HT-29 (cell line): ENCODE measurements around a stretch of chr13.

DNA sequence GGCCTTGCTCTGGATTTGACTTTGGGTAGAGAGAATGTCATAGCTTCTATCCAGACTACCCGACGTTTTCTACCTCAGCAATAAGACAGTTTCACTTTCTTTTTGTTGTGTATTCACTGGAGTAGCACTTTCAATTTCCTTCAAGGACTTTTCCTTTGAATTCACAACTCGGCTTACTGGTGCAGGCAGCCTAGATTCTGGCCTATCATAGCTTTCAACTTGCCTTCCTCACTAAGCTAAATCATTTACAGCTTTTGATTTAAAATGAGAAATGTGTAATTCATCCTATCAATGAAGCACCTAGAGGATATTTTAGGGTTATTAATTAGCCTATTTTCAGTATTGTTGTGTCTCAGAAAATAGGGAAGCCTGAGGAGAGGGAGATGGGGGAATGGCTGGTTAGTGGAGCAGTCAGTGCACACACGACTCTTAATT is 420.3 kb upstream of the GPC6 start:
- RAMPAGE, long total RNA, result no peak

DNA sequence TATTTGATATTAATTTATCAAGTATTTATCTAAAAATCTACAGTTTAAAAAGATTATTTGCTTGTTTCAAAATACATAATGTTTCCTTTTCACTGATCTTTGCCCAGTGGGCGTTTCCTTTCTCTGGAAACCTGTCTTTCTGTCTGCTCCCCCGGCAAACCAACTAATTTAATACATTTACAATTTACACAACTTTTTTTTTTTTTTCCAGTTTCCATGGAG is 5.2 kb downstream of the GPC6 start:
- RAMPAGE, long total RNA, result no peak

GRCh38 chr13:94184982-94185232 is 294.6 kb downstream of the DCT start:
- RAMPAGE, long total RNA, result no peak

- RAMPAGE, long total RNA, result no peak
Observed at GRCh38 chr13:94323760-94324114, 155.7 kb downstream of the DCT start.

DNA sequence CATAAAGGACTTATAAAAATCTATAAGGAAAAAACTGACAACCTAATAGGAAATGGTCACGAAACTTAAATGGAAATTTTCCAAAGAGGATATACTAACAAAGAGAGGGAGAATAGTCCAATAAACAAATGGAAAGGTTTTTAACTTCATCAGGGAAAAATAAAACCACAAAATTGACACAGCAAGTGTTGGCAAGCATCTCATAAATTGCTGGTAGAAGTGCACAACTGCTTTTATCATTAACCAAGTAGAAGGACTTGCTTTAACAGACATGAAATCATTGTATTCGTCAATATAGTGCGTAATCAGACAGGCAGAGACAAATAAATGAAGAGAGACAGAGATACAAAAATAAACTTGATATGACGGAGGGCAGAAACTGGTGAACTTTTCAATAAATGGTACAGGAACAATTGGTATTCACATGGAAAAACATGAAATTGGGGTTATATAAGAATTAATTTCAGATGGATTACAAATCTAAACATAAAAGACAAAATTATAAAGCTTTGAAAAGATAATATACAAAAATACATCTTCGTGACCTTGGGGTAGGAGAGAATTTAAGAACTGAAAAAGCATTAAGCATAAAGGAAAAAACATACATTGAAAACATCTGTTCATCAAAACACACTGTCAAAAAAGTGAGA is 7.3 kb downstream of the TGDS start:
- RAMPAGE, long total RNA, result no peak

DNA sequence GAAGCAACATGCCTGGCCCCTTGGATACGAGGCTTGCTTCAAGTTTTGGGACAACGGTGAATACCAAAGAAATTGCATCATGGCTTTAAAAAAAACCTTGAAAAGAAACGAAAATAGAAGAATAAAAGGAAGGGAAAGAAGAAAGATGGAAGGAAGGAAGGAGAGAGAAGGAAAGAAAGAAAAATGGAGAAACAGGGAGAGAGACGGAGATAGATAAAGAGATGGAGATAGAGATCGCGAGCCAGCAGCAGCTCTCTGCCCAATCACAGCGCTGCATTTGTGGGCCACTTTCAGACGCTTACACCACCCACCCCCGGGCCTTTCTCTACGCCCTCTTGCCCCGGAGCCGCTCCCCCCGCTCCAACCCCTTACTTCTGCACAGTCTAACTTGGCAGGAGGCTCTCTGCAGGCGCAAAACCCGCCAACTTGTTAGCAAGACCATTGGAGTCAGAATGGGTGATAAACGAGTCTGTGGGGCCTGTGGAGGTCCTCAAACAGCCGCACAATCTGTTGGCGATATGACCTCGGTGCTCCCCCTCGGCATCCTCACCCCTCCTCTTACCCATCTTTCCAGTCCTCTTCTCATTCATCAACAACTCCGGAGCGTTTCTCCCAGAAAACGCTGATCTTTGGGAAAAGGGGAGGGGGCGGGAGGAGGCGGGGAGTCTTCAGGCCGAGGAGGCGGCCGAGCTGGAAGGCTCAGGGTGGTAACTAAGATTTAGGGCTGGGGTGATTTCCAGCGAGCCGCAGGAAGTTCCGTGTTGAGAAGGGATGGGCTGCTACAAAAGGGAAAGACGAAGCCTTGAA is 4.4 kb downstream of the SOX21 start:
- RAMPAGE, long total RNA, result no peak

DNA sequence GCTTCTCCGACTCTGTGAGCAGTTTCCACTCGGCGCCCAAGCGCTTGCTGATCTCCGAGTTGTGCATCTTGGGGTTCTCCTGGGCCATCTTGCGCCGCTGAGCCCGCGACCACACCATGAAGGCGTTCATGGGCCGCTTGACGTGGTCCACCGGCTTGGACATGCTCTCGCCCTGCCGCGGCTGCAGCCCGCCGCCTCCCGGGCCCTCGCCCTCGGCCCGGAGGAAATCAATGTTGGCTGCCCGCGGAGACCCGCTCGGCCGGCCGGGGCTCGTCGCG is 519 bp downstream of the SOX21 start:
- RAMPAGE, long total RNA, result no peak

DNA sequence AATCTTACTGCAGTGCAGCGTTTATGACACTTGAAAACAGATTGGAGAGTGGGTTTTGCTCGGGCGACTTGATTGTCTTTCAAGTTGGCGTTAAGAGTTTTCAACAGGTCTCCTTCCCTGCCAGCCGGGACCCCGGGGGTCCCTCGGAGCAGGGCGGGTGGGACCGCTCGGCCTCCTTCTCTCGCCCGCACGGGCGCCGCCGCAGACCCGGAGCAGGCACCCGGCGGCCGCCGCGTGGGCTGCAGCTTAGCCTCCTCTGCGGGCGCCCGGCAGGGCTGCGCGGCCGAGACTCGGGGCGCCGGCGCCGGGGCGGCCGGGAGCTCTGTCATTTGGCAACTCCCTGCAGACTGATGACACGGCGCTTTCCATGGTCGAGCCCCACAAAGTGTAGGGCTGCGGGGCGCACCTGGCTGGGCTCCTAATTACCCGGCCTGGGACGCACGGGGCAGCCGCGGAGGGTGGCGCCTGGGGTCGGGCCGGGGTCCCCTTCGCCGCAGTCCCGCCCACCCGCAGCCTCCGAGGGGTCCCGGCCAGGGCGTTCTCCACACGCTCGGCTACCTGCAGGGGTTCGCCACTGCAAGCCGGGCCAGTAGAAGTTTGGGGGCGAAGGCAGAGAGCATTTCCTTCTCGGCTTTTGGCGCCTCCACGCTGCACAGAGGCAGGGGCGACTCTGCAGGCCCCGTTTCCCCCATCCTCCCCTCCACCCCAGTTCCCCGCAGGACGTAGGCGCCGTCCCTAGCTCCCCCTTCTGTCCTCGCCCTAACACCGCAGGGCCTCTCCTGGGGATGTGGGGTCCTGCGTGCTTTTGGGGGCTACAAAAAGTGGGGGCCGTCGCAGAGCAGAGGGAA is 255.4 kb upstream of the SOX21 start:
- RAMPAGE, long total RNA, result no peak

DNA sequence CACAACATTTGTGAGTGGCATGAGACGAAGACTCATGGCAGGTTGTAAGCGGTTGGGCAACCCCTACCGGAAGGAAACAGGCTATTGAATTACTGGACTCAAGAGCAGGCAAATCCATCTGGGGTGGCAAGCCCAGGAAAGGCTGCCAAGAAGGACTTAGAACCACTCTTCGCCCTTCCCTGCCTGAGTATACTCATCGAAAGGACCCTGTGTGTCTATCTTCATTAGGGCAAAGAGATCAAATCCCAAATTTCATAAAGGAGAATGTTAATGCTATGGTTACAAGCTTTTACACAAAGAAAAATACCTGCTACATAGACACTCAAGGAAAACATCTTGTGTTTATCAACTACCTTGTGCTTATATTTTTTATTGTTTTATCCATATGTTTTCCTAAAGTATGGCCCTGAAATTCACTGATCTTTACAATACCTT is 22.2 kb upstream of the CLDN10 start:
- RAMPAGE, long total RNA, result no peak

DNA sequence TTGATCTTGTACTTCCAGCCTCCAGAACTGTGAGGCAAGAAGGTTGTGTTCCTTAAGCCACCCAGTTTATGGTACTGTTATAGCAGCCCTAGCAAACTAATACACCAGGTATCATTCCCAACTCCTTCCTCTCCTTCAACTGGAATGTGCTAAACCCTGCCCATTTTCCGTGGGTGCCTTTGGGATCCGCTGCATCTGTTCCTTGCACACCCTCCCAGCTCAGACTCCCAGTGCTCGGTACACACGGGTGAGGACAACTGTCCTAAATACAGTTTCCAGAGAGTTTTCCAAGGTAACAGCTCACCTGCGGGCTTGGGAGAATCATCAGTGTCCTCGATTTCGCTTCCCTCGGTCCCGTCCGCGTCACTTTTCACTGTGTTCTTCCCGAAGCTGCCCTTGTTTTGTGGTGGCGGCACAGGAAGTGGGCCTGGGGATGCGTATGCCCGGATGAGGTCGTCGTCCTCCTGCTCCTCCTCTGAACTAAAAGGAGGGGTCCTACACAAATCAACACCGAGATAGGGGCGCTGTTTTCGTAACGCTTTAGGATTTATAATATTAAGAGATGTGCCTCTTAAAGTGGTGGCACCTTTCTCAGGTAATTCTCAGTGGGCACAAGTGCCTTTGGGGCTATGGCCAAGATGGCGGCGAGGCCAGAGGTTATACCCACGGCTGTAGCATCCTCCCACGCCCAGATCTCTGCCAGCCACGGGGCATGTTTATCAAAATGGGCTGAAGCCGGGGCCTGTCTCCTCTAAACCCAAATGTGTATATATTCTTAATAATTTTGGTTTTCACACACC is 34.9 kb downstream of the CLDN10 start:
- RAMPAGE, long total RNA, result no peak

DNA sequence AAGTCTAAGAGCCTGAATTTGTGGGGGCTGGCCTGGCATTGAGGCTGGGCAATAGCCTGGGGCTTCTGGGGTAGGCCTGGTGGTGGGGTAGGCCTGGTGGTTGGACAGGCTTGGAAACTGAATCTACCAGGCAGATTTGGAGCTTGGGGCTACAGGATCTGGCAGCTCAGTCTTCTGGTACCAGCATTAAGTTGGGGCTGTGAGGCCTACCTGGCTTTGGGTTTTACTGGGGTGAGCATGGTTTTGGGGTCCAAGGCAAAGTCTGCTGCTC is 176.9 kb downstream of the UGGT2 start:
- RAMPAGE, long total RNA, result no peak

- RAMPAGE, long total RNA, result no peak
Observed at GRCh38 chr13:97142467-97143075, 79.6 kb upstream of the MBNL2 start.

DNA sequence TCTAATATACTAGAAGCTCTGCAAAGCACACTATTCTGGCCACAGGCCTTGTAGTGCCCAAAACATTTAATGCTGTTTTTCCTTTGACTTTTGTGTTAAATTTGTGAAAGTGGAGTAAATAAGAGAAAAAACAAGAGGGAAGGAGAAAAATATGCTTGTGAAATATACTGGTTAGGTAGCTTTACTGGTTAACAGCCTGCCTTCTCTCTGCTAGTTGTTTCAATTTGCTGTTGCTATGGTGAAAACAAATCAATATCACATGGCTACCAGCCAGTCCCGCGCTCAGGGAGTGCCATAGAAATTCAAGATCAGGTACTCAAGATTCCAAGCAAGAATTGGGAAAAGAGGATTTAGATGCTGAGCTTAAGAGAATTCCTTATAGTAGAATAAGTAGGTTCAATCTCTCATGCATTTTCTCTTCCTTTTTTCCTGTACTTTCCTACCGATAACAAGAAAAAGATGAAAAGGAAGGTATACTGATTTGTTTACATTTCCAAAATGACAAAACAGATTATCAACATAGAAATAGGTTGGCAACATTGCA is 2.8 kb downstream of the MBNL2 start:
- RAMPAGE, long total RNA, result no peak

- RAMPAGE, long total RNA, result no peak
Observed at GRCh38 chr13:97245138-97245387, 22.9 kb downstream of the MBNL2 start.

DNA sequence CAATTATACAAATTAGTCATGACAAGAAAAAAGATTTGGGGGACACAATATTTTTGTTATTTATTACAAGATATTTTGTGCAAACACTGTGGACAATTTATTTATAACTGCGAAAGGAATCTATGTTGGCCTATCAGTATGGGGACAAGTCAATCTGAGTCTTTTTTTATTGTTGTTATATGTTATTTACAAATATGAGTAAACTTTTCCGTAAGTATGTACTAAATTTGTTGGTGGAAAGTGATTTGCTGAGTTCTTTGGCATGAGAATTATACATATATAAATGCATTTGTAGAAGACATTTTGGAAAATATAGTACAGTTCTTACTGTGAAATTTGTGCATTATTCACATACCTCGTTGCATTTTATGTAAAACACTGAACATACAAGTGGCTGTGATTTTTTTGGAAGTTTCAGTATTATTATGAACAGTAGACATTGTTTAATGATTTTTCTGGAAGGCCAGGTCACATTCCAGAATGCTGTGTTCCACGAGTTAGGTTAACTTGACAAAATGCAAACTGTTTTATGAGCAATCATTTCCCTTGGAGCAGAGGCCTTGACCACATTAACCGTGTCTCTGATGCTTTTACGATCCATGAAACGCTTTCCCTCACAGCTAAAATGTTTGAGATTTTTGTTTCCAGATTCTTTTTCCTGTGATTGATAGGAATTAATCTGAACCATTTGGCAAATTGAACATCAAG is 57.6 kb downstream of the MBNL2 start:
- RAMPAGE, long total RNA, result no peak

DNA sequence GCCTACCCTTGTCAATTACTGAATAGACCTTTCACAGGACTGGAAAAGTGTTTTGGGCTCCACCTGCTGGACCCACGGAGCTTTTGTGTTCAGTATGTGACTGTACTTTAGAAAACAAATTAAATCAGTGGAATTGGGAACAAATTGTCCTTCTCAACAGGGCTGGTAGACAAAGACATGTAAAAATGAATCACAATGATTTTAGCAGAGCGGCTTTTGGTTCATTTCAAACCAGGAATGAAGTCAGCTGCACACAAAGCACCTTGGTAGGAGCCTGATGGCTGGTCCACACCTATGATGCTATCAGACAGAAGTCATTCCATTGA is 89.3 kb upstream of the RAP2A start:
- RAMPAGE, long total RNA, result no peak

DNA sequence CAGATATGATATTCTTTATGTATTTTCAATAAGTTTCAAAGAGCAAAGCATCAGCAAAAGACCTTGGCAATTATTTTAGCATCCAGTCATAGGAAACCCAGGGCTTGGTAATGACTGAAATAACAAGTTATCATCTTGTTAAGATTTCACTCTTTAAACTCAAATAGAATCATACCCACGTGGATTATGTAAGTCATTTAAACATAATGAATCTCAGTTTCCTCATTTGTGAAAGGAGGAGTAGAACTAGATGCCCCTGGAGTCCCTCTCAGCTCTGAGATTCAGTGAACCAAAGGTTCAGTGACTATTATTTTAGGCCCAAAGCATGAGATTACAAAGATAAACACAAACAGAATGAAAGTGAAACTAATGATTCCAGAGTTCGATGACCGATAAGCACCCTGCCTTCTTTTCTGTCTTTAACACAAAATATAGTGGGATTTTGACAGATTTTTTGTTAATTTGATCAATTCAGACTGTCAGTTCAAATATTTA is 64.8 kb upstream of the RAP2A start:
- RAMPAGE, long total RNA, result no peak

GRCh38 chr13:97660418-97660947 is 226.5 kb downstream of the RAP2A start:
- RAMPAGE, long total RNA, result no peak

- RAMPAGE, long total RNA, result no peak
Observed at GRCh38 chr13:98252771-98253175, 75.7 kb upstream of the RNF113B start.

DNA sequence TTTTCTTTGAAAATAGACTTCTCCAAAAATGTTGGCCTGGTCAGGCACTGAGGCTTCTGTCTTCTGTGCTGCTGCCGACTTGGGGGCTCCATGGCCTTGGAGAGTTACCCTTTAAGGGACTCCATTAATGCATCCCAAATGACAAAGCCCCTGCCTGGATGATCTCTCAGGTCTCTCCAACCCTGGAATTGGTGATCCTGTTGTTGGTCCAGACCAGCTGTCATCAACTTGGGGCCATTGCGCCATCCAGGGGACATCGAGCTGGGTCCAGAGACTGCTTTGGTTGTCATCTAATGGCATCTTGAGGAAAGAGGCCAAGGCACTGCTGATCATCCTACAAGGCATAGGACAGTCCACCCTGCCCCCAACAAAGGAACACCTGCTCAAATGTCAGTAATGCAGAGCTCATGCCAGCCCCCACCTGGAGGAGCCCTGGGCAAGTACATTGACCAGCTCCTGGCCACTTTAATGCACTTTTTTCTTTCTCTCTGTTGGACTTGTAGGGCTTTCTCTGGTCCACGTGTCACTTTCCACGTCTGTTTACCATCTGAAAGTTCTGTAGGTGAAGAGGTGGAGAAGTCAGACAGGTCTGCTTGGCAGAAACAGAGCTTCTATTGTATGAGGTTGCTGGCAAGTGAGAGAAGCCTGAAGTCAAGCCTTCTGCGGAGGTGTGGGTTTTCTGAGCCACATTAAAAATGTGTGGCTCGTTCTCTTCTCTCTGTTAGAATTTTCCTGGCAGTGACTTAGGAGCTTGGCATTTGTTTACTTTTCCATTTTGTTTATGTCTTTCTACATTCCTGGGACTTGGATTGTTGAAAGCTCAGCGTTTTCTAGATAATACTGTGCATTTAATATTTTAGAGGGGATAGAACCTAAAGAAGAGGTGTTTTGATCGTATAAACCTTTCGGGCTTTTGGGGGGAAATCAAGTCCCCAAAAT is 124.0 kb upstream of the RNF113B start:
- RAMPAGE, long total RNA, result no peak